ENCODE results near the gene WNT7B.

DNA sequence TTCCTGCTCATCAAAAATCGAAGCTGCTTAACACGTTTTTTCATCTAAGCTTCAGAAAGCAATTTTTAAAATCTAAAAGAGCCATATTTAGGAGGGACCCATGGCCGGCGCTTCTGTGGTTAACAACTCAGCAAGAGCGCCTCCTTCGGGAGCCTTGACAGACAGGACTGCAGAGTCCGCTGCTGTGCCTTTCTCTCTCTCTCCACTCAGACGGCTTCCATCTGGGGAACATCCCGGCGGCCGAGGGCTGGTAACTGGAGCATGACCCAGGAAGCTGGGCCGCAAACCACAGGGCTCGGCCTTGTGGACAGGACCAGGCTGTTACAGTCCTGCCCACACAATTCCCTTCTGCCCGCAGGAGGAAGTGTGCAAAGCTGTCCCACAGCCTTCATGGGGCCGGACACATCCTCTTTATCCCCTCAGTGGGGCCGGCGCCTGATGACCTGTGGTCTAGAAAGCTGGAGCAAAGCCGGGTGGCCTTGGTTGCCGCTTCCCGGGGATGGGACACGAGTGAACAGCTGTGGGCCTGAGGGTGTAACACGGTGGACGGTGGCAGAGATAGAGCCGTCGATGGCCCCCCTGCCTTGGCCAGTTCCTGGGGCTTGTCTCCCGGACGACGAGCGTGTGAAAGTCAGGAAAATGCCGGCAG, 49.9 kb downstream of the FBLN1 start:
- PRO-cap, 2 experiments = no peak in any of the 2 experiments

DNA sequence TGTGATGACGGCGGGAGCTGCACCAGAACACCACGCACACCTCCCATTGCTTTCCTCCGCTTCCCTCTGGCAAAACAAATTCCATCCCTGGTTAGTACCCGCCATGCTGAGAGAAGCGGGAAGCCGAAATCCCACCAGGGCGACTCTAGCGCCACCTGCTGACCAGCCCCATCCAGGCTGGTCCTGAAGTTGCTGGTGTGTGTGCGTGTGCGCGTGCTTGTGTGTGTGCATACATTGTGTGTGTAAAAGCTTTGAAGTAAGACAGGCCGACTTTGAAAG, 51.0 kb downstream of the FBLN1 start:
- PRO-cap, 2 experiments = no peak in any of the 2 experiments

DNA sequence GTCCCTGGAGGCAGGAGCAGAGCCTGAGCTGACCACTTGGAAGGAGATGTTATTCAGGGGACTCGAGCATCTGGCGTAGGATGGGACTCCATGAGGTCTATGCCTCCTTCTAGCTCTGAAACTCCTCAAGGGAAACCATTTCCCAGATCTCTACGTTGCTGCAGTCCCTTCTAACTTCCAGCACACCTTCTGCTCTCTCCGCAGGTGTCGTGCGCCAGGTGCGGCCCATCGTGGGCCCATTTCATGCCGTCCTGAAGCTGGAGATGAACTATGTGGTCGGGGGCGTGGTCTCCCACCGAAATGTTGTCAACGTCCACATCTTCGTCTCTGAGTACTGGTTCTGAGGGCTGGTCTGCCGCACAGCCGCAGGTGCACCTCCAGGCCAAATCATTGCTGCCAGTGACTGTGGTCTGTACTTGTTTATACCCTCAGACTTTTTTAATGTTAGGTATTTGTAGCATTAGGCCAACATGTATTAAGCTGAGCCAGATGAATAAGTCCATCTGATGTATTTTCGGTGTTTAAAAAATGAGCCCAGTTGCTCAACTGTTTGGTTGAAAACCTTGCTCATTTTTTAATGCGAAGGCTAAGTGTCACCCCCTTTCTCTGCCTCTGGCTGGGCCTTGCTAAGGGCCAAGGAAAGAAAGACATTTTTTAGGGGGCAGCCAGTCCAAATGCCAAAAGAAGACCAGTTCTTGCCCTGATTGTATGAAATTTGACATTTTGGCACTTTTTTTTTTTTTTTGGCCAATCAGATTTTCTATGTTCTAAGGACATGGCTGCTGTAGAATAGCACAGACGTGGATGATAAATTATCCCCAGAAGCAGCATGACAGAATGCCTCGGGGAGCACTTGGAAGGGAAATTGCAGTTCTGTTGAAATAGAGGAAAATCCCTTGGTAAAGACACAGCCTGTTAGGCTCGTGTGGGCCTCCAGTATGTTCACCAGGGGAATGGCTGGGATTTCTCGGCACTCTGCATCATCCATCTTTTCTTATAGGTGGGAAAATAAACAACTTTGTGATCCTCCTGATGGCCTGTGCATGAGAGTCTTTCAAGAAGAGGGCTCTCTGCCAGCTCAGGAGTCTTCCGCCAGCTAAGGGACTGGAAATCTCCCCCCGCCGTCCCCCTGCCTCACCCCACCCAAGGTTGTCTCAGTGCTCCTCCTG, 71.1 kb upstream of the ATXN10 start:
- PRO-cap, 2 experiments = no peak in any of the 2 experiments

DNA sequence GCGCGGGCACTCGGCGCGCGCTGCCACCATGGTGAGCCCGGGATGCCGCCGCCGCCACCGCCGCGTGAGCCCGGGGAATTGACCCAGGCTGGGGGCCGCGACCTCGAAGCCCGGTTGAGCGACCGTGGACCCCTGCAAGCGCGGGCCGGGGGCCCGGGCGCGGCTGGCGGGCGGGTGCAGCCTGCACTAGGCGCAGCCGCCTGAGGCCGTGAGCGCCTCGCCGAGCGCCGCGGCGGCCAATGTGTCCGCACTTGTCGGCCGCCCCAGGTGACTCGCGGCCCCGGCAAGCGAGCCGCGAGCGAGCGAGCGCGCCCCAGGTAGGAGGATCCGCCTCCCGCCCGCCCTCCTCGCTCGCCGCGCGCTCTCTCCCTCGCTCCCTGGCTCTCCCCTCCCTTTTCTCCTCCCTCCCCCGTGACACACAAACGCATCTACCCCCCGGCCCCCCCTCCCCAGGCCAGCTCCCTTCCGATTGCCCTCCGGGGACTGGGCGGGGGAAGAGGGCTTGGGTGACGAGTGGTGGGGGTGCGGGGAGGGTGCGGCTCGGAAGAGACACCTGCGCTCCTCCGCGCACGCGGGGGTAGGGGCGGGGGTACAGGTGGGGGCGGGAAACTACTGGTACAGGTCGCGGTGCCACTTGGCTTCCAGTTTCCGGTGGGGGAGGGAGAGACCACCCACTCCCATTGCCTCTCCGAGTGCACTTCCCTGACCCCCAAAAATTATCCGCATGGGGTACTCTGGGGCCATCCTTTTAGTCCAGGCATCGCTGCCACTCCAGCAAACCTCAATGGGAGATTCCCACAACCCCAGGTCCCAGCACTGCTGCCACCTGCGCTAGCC, at the start of gene WNT7B:
TSS of gene WNT7B (minus strand) at position 274 of the 837 bp plus-strand sequence.
- PRO-cap, 2 experiments = no peak in any of the 2 experiments

DNA sequence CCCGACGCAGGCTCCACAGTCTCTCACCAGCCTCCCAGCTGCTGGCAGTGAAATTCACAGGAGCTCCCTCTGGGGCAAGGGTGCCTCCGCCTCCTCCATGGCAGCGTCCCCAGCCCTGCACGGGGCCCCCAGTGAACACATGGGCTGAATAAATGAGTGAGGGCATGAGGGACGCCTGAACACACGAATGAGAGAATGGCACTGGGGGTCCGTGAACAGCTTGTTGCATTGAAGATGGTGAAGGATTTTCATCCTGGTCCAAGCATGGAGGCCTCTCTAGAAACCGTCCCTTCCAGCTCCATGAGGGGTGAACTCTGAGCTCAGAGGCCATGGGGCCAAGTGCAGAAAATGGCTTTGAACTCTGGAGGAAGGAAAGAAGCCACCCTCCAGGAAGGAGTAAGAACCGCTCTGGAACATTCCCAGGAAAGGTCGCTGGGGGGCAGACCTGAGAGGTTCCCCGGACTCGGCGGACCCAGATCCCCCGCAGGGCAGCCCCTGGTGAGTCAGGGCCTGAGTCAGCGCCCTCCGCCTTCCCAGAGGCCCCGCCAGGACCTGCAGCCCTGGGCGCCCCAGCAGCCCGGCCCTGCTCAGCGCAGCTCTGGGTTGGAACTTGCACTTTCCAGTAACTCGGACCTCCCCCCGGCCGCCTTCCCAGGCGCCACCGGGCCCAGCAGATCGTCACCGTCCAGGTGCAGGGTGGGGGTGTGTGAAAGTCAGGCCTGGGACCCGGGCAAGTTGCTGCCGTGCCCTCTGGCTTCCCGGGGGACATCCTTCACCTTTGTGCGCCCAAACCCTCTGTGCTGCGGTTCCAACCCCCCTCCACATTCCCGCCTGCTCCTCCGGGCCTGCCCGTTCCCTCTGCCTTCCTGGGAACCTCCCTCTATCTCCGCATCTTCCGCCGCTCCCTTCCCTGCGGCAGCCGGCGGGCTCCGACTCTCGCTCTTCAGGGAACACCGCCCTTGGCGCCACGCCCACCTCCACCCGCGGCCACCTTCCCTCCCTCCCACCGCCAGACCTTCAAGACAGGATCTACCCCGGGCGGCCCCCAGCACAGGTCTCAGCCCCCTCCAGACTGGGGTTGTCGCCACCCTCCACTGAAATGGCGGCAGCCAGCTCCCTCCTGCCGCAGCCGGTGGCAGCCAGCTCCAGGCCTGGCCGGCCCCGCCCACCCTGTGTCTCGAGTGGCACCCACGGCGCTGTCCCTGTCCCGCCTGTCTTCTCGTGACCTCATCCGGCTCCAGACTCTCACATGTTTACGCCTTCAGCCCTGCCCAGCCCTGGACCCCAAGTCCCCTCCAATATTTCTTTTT, 36.6 kb upstream of the WNT7B start:
- PRO-cap, 2 experiments = peak in 2 of 2 experiments; most common plus-strand start position 475 of the sequence (in 2); most common minus-strand start position 1,147 of the sequence (in 2)

DNA sequence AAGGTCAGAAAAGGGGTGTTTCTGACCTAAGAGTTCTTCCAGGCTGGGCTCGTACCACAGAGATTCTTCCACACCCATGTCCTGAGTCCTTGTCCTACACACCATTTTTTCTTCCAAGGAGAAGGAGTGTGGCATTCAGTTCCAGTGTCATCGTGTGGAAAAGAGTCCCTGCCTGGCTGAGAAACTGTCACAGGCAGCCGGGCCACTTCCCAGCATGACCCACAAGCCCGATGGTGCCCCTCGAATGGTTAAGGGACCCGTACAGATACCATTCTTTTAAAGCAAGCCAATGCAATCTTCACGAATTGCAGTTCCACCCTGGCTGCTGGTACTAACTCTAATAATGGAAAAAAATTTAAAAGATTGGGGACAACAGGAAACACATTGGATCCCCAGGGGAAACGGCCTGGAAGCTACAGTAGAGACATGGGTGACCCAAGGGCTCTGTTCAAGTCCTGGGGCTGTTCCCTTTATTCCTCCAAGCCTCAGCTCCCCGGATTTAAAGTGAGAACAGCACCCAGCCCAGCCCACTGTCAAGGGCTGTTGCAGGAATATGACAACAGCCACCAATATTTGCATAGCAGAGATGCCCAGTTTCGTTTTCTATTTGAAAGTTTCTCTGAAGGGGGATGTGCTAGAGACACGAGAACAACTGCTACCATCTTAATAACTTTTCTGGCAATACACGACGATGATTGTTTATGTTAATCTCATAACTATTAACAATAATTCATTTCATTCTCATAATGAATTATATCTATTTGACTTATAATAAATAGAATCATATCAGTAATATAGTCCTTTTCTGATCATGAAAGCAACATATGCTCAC, 81.0 kb upstream of the WNT7B start:
- PRO-cap, 2 experiments = peak in 2 of 2 experiments; most common plus-strand start position 418 of the sequence (in 2); most common minus-strand start position 345 of the sequence (in 2)

DNA sequence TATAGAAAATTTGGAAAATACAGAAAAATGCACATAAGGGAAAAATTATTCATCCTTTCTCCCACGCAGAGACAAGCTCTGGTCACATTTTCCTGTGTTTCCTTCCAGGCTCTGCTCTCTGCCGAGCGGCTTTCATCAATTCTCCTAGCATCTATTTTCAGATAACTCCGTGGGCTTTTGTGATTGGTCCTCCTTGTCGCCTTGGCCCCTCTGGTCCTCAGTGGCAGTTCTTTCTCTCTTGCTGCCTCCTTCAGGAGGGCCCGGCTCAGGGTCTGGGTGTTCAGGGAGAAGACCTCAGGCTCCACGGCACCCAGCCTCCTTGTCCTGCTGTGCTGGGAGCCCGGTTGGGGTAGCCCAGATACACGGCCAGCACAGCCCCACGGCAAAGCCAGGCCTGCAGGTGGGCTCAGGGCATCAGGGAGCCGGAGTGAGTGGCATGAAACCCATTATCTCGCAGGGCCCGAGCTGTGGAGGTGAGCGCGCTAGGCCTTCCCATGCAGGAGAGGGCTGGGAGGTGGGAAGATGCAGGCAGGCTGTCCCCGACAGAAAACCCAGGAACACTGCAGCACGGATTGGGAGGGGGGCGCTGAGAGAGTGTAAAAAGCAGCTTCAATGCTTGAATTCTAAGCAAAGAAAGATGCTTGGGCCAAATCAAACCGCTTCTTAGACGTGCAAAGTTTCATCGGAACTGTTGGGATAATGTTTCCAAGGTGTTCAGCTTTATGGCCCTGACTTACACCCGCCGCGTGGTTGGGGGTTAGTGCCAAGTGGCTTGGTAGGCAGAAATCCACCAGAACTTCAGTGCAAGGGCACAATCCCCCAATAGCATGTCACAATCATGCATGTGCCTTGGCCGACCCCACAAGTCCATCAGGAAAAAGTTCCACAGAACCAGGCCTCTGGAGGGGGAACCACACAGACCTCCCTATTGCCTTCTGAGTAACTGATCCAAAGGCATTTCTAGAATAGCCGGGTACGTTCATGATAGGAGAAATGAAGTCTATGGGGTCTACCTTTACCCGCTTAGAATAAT, 81.9 kb upstream of the WNT7B start:
- PRO-cap, 2 experiments = peak in 1 of 2 experiments; most common plus-strand start position 253 of the sequence (in 1)

DNA sequence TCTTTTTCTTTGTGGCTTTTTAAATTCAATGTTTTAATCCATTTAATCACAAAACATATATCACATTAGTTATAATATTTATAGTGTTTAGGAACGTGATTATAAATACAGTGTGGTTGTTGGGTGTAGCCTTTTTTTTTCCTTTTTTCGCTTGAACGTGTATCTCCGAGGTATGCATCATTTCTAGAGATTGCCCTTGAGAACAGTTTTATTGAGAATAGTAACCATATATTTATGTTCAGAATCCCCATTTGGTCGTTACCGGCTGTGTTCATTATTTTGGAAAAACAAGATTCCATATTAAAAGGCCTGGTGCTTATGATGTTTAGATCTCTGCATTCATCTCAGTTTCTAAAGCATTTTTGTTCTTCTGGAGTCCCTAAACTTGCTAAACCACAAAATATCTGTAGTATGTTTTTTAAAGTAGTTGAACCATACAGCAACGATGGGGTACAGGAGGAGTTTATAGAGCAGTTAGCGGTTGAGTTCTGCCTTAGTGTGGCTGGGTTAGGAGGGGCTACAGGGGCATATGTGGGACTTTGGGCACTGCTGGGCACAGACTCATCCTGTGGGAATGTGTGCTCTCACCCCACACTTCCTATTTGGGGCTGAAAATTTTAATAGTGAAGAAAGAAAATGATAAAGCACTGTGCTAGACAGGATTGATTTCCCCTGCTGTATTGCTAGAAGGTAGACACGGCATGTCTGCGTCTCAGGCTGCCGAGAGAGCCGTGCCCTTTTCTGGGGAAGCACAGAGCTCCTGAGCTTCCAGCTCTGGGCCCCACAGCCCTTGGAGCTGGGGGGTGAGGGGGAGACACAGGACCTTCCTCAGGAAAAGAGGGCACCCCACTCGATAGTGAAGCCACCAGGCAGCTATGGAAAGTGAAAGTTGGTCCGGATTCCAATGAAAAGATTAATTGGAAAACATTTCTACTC, 81.5 kb upstream of the PPARA start:
- PRO-cap, 2 experiments = no peak in any of the 2 experiments

GRCh38 chr22:46085497-46086359, 64.6 kb upstream of the PPARA start:
- PRO-cap, 2 experiments = no peak in any of the 2 experiments

DNA sequence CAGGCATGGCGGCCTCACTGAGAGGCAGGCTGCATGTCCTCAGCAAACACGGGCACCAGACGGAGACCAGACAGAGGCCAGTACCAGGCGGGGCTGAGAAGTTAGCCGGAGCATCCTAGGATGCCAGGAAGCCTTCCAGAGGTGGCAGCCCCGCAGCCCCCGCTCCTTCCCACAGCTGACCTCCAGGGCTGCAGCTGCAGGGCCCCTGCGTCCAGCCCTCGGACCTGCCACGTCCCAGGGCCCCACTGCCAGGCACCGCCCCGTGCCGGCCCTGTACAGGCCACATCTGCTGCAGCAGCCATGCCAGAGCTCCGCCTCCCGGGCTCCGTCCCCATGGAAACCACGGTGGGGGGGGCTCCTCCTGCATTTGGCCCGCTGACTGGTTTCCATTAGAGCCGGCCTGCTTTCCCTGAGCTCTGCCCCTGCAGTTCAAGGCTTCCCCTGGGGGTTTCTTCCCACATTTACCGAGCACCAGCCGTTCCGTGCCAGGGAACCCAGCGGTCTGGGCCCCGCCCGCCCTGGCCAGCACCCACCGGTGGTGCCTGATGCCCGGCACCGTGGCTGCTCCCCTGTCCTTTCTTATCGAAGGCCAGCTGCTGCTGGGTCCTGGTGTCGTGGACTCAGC, 62.4 kb upstream of the PPARA start:
- PRO-cap, 2 experiments = peak in 1 of 2 experiments; most common plus-strand start position 460 of the sequence (in 1); most common minus-strand start position 247 of the sequence (in 1)

DNA sequence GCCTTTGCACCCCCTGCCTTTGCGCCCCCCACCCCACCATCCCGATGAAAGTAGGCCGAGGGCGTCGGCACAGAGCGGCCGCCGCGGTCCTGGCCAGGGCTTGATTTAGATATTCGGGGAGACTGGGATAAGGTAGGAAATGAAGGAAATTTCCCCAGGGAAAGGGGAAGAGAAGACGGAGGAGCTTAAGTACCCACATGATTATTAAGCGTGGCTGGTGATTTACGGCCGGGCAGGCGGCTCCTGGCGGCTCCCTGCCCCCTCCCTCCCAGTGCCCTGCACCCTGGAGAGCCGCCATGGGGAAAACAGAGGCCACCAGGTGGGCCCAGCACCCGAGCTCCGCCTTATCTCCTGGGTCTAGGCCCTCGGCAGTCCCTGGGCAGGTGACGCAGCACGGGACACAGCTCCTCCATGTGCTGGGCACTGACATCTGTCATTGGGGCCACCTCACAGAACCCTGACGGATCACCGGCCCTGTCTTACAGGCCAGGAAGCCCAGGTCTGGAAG, 60.4 kb upstream of the PPARA start:
- PRO-cap, 2 experiments = no peak in any of the 2 experiments

DNA sequence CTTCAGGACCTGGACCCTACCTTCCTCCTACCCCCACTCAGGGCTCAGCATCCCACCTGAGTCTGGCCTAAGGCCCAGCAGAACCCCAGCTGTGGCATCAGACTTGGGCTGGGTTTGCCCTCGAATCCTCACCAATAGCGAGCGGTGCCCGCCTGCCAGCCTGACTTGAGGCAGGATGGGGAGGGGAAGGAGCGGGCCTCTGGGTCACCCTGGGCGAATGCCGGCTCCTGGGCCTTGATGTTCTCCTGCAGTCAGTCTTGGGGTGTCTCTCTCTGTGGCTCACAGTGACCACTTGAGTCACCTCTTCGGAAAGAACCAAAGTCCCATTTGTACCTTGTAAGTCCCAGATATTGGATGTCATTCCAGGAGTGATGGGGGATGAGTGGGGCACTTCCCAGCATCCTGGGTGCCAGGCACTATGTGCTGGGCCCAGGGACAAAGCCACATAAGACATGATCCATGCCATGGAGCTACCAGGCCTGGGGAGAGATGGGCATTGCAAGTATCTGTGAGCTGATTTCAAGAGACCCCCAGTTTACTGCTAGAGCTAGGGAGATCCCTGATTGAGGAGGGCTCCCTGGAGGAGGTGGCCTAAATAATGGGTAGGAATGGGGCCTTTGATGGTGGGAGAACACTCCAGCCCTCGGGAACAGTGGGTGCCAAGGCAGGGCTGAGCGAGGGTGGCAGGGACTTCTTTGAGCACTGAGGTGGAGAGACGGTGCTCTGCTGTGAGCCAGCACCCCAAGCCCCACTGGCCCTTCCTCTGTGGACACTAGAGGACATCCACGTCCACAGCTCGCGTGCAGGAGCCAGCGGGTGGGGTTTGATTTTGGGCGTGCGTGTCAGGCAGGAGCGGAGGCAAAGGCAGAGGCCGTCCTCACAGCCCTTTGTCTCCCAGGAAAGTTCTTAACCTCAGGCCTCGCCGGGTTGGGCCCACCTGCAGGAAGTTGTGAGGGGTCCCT, 53.2 kb upstream of the PPARA start:
- PRO-cap, 2 experiments = no peak in any of the 2 experiments

DNA sequence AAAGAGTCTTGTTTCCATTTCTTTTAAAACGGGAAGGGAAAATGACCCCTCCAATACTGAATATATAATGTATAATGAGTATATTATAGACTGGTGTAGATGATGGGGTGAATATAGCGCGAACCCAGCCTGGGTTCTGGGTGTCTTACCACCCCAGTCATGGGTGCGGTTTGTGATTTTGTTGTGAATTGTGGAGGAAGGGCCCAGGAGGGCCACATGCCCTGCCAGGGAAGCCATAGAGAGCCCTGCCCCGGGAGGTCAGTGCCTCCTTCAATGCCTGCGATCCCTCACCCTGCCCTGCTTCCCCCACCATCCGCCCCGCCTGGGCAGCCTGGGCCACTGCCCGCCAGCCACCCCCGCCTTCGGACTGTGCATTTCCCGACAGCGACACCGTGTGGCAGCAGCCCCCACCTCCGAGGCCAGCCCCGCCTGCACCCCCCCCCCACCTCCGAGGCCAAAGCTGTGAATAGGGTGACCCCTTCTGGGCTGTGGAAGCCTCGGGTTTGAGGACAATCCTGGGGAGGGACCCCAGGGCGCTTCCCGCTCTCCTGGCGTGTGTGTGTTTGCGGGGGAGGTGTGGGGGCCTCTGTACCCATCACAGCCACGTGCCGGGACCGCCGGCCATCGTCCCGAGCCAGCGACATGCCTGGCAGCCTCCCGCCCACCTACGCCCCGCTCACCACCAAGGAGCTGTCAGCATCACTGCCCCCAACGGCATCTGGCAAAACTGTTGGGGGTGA, 33.9 kb upstream of the PPARA start:
- PRO-cap, 2 experiments = no peak in any of the 2 experiments

- PRO-cap, 2 experiments = no peak in any of the 2 experiments
Measured at GRCh38 chr22:46129135-46130288, 20.8 kb upstream of the PPARA start.

DNA sequence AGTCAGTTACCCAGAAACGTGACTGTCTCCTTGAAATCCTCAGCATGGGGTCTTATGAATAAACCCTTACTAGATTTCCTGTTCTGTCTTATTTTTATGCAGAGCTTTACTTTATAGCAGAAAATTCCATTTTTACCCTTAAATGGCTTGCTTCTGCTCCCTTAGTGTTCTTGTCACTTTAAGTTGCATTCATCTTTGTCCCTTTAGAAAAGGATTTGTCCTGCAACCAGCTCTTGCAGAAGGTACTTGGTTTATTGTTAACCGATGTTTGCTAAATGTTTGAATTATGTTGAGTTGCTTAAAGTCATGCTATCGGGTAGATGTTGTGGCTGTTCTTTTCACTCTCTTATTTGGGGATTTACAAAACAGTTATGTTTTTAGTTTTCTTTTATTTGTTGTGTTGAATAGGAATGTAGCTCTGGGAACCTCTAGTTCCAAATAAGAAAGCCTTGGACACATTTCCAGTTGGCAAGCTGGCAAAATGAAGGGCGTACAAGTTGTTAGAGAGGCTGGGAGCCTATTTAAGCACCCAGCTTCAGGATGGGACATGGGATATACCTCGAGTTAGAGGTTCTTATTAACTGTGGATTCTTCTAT, 22.6 kb downstream of the PPARA start:
- PRO-cap, 2 experiments = no peak in any of the 2 experiments

- PRO-cap, 2 experiments = peak in 2 of 2 experiments; most common plus-strand start chr22:46262684 (in 2); most common minus-strand start chr22:46263088 (in 1)
Measured at GRCh38 chr22:46262389-46263240, 528 bp downstream of the PKDREJ start.

GRCh38 chr22:46280571-46281761, 13.2 kb downstream of the TTC38 start:
- PRO-cap, 2 experiments = peak in 2 of 2 experiments; most common minus-strand start chr22:46281021 (in 2)

- PRO-cap, 2 experiments = no peak in any of the 2 experiments
Measured at GRCh38 chr22:46375077-46375604, 39.6 kb downstream of the TRMU start.

DNA sequence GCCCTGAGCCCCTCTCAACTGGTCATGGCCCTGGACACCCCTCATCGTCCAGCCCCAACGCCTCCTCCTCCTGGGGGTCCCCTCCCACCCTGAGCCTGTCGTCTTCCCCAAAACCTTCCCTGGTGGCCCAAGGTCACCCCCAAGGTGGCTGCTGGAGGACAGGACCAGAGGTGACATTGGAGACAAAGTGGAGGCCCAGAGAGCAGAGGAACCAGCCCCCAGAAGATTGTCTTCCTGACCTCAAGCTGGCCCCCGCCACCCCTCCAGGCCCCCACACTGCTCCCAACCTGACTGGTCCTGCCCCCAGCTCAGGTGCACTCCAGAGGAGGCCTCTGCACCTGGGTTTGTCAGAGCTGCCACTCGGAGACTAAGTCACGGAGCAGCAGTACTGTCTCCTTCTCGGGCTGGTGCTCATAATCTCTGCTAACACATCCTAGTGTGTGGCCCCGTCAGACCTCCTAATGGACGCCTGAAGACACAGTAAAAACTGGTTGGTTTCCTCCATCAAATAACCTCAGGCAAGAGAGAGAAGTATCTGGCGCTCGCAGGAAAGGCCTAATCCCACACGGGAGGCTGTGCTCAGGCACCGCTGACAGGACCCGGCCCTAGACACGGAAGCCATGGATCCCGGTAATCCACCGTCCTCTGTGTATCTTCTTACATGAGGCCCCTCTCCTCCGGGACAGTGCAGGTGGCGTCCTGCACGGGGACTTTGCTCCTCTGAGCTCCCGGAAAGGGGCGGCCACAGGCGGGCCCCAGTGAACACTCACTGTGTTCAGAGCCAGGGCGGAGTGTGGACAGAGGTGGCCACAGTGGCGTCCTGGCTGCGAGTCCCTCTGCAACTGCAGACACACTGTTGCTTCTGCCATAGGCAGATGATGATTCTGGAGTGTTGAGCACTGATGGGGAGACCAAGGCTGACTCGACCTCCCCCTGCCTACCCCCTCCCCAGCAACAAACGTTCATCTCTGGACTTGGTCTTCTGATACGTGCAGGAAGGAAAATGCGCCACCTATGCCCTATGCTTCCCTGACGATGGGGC, 95.3 kb downstream of the TRMU start:
- PRO-cap, 2 experiments = no peak in any of the 2 experiments

GRCh38 chr22:46432063-46432907, 96.8 kb downstream of the TRMU start:
- PRO-cap, 2 experiments = no peak in any of the 2 experiments

Measured in right ventricle myocardium (tissue), 1 donor.